Metastatic Breast Carcinoma in the Ovary (tissue), 3 donors: ENCODE measurements around a stretch of chr14.

GRCh38 chr14:75619595-75619905 is 41.1 kb downstream of the ERG28 start:
- PRO-cap, 3 experiments = no peak in any of the 3 experiments

- PRO-cap, 3 experiments = no peak in any of the 3 experiments
Measured at GRCh38 chr14:75647452-75647937, 13.2 kb downstream of the ERG28 start.

DNA sequence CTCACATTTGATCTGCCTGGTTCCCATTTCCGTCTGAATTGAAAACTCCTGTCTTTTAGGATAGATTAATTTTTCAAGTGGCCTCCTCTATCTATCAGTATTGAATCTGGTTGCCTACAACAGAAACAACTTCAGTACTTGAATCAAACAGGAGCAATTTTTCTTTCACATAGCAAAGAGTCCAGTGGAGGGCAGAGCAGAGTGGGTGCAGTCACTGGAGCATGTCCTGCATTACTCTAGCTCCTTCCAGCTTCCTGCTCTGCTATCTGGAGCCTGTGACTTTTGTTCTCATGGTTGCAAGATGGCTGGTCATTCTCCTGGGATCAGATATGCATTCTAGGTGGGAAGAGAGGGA is 7.9 kb downstream of the IFT43 start:
- PRO-cap, 3 experiments = no peak in any of the 3 experiments

DNA sequence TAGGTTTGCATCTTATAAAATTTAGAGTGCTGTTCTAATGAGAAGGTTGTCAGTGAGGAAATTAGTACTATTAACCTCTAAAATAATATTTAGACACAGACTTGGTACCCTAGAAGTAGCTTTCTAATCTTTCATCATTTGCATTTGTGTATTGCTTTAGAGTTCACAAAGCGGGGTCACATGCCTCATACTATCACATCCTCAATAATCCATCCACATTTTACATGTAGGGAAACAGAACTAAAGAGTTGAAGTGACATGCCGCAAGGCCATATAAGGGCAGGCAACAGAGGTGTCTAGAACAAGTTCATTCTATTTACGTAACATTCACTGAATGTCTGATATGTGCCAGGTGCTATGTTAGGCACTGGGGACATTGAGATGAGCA is 11.8 kb downstream of the GPATCH2L start:
- PRO-cap, 3 experiments = no peak in any of the 3 experiments

DNA sequence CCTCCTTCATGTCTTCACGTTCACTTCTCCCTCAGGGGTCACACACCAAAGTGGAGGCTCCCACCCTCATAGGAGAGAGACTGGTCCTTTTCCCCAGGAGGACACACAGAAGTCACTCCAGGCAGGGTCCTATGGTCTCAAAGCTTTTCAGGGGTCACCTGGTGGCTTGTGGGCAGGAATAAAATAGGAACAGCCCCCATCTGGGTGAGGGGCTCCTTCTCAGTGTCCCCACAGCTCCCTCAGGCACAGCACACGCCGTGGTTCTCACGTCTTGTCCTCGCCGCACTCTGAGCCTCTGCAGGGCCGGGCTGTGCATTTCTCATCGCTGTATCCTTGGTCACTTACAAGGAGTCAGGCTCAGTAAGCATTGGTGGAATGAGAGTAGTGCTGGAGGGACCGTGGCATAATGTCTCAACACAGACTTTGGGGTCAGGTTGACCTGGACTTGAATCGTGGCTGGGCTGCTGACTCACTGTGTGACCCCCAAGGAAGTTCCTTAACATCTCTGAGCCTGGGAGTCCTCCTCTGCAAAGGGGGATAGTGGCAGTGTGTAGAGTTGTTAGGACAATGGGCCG is 13.2 kb downstream of the VASH1 start:
- PRO-cap, 3 experiments = no peak in any of the 3 experiments

DNA sequence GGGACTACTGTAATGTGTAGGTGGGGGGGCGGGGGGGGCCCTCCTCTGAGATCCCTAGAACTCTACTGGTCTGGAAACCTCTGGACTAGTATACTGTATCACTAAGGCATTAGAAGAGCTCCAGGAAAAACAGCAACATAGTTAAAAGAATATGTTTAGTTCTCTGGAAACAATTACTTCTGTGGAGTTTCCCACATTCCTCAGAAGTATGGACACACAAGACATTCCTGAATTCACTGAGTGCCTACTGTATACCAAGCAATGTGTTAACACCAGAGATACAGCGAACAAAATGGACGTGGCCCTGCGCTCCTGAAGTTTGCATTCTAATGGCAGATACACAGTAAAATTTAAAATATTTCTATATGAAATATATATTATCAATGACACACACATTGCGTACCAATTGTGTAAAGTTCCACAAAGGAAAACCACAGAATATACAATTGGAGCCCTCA is 1.2 kb downstream of the ANGEL1 start:
- PRO-cap, 3 experiments = no peak in any of the 3 experiments

DNA sequence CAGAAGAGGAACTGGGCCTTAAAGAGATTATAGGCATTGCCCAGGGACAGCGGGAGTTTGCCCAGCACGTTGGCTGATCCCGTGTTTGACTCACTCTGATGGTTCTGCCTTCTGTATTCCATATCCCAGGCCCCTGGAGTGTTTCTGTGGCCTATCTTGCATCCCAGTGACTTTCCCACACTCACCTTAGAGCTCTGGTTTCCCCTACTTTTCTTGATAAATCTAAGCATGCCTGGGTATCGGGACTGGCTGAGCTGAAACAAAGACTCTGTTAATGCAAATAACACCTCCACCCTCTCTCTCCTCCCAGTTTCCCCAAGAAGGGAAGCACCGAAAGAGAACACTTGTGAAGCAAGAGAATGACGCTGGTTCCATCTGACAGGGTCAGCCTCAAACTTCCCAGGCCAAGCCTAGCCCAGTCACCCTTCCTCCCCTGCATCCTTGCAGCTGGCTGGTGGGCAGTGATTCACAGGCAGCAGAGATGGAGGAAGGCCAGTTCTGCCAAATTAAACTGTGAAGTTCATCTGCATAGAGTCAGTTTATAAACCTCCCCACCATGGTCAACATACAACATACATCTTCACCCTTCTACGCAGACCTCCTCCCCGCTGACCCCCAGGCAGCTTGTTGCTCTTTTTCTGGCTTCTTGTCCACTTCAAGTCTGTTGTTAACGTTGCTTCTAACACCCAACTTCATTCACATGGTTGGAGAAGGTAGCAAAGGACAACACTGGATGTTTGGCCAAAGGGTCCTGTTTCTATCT is 2.8 kb downstream of the LRRC74A start:
- PRO-cap, 3 experiments = no peak in any of the 3 experiments

- PRO-cap, 3 experiments = peak in 1 of 3 experiments; most common plus-strand start chr14:76958645 (in 1); most common minus-strand start chr14:76958401 (in 1)
Measured at GRCh38 chr14:76958220-76959055, 70.1 kb downstream of the IRF2BPL start.

- PRO-cap, 3 experiments = peak in 3 of 3 experiments; most common plus-strand start chr14:76962170 (in 2); most common minus-strand start chr14:76961756 (in 2)
Measured at GRCh38 chr14:76961578-76962278, 66.8 kb downstream of the IRF2BPL start.

- PRO-cap, 3 experiments = peak in 2 of 3 experiments; most common plus-strand start chr14:77014450 (in 2); most common minus-strand start chr14:77014313 (in 1)
Measured at GRCh38 chr14:77014086-77014718, 14.3 kb downstream of the IRF2BPL start.

GRCh38 chr14:77075981-77076933 is 21.8 kb upstream of the CIPC start:
- PRO-cap, 3 experiments = peak in 3 of 3 experiments; most common plus-strand start chr14:77076298 (in 1); most common minus-strand start chr14:77076189 (in 2)

GRCh38 chr14:77116191-77116930 is 18.3 kb downstream of the CIPC start:
- PRO-cap, 3 experiments = no peak in any of the 3 experiments

DNA sequence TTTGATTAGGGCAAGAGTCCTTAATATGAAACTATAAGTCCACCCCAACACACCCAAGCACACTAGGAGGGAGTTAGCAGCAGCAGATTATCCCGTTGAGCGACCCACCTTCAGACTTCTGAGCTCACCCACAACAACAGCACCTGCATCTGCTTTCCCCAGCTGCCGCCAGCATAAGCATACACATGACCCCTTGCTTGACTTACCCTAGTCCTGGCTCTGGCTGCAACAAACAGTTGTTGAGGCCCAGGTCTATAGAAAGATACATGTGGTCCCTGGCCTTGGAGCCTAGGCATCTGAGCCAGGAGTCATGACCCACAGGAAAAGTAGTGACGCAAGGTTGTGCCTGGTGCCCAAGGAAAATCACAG is 19.0 kb downstream of the ZDHHC22 start:
- PRO-cap, 3 experiments = no peak in any of the 3 experiments

GRCh38 chr14:77123343-77124155 is 18.0 kb downstream of the ZDHHC22 start:
- PRO-cap, 3 experiments = peak in 1 of 3 experiments; most common plus-strand start chr14:77123867 (in 1); most common minus-strand start chr14:77123712 (in 1)

DNA sequence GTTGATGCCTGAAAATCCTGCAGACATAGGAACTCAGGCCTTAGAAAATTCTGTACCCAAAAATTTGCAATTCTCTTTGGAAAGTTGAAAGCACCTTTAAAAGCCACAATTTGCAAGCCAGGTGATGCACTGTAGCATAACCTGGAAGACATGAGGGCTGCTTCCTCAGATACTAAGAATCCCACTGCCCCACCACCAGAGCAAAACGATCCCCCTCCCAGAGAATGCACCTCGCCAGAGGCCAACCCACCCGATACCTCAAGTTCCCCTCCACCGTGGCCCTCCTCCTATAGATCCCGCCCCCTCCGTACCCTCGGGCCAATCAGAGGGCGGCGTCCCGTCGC is 660 bp downstream of the POMT2 start:
- PRO-cap, 3 experiments = peak in 1 of 3 experiments; most common minus-strand start position 255 of the sequence (in 1)

- PRO-cap, 3 experiments = no peak in any of the 3 experiments
Measured at GRCh38 chr14:77427243-77427584, 3.9 kb upstream of the NOXRED1 start.

GRCh38 chr14:77458344-77458964 is 561 bp downstream of the AHSA1 start:
- PRO-cap, 3 experiments = peak in 2 of 3 experiments; most common minus-strand start chr14:77458516 (in 1)

GRCh38 chr14:77601598-77602546 is 14.6 kb downstream of the SPTLC2 start:
- PRO-cap, 3 experiments = no peak in any of the 3 experiments

DNA sequence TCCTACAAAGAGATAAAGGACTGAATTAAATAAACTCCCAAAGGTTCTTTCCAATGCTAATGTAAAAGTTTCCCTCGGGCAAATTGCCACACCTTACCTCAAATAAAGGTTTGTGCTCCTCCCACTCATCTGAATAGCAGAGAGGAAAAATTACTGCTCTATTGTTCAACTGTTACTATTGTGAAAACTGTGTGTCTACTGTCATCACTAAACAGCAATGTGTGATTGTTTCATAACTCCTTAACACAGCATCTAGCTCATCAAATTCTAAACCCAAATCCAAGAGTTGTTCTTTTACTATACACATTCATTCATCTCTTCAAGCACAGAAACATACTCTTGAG is 3.2 kb downstream of the SPTLC2 start:
- PRO-cap, 3 experiments = peak in 1 of 3 experiments; most common plus-strand start position 178 of the sequence (in 1)

GRCh38 chr14:77730761-77731427 is 23.0 kb downstream of the SLIRP start:
- PRO-cap, 3 experiments = no peak in any of the 3 experiments